ENCODE measurements around a stretch of chr1.

DNA sequence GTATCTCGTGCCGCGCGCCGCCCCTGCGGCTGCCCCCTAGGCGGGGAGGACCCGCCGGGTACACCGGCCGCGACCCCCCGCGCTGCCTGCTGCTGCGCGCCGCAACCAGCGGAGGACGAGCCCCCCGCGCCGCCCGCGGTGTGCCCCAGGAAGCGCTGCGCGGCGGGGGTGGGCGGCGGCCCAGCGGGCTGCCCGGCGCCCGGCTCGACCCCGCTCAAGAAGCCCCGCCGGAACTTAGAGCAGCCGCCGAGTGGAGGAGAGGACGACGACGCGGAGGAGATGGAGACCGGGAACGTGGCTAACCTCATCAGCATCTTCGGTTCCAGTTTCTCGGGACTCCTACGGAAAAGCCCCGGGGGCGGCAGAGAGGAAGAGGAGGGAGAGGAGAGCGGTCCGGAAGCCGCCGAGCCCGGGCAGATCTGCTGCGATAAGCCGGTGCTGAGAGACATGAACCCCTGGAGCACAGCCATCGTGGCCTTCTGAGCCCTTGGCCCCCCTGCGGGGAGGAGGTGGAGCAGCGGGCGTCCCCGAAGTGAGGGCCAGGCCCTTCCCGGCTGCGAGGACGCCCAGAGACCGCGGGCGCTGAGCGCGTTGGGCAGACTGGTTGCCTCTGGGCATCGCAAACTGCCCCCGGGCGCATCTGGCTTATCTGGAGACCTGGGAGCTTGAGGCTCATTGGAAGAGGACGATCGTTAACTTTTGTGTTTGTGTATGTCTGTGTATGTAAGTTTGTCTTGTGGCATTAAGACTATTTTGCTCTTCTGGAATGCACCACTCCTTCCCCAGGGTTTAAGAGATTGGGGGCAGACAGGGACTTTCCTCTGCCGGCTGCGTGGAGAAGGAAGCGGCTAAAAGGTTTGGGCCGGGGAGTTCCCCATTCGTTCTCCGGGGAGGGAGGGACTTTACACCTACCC is 1.2 kb downstream of the IER5 start:
- PRO-cap: bidirectional peak, plus-strand start at position 242 of the sequence, minus-strand start at position 266 of the sequence; bidirectional peak, plus-strand start at position 364 of the sequence, minus-strand start at position 332 of the sequence; bidirectional peak, plus-strand start at position 569 of the sequence, minus-strand start at position 421 of the sequence; bidirectional peak, plus-strand start at position 824 of the sequence, minus-strand start at position 823 of the sequence

GRCh38 chr1:181112460-181112912 is 24.0 kb downstream of the IER5 start:
- PRO-cap: bidirectional peak, plus-strand start at chr1:181112760, minus-strand start at chr1:181112542

- PRO-cap: no peak
These were observed 134.5 kb downstream of the IER5 start for GRCh38 chr1:181222999-181223333.

DNA sequence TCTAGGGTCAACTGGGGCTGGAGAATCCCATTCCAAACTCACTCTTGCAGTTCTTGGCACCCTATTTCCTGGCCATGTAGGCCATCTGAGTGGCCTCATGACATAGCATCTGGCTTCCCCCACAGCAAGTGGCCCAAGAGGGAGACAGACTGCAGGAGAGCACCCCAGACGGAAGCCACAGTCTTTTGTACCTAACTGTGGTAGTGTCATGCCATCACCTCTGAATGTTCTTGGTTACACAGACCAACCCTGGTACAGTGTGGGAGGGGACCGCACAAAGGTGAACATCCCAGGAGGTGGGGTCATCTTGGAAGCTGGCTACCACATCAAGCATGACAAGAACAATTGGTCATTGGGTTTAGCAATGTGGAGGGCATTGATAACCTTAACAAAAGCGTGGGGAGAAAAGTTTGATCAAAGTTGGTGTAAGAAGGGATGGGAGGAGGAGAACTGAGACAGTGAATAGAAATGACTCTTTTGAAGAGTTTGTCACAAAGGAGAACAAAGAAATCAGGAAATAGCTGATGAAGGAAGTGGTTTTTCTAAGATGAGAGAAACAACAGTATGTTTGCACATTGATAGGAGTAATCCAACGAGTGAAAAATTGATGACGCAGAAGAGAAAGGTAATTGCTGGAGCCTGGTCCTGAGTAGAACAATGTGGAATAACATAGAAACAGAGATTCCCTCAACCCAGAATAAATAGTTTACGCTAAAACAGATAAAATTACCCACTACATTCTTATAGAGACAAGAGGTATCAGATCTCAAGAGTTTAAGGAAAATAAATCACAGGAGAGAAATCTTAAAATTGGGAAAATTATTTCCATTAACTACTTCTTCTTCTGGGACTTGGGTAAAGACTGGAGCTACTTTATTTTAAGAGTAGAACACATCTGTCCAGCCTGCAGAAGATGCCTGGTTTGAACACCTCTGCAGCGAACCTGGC is 87.0 kb upstream of the CACNA1E start:
- PRO-cap: no peak

DNA sequence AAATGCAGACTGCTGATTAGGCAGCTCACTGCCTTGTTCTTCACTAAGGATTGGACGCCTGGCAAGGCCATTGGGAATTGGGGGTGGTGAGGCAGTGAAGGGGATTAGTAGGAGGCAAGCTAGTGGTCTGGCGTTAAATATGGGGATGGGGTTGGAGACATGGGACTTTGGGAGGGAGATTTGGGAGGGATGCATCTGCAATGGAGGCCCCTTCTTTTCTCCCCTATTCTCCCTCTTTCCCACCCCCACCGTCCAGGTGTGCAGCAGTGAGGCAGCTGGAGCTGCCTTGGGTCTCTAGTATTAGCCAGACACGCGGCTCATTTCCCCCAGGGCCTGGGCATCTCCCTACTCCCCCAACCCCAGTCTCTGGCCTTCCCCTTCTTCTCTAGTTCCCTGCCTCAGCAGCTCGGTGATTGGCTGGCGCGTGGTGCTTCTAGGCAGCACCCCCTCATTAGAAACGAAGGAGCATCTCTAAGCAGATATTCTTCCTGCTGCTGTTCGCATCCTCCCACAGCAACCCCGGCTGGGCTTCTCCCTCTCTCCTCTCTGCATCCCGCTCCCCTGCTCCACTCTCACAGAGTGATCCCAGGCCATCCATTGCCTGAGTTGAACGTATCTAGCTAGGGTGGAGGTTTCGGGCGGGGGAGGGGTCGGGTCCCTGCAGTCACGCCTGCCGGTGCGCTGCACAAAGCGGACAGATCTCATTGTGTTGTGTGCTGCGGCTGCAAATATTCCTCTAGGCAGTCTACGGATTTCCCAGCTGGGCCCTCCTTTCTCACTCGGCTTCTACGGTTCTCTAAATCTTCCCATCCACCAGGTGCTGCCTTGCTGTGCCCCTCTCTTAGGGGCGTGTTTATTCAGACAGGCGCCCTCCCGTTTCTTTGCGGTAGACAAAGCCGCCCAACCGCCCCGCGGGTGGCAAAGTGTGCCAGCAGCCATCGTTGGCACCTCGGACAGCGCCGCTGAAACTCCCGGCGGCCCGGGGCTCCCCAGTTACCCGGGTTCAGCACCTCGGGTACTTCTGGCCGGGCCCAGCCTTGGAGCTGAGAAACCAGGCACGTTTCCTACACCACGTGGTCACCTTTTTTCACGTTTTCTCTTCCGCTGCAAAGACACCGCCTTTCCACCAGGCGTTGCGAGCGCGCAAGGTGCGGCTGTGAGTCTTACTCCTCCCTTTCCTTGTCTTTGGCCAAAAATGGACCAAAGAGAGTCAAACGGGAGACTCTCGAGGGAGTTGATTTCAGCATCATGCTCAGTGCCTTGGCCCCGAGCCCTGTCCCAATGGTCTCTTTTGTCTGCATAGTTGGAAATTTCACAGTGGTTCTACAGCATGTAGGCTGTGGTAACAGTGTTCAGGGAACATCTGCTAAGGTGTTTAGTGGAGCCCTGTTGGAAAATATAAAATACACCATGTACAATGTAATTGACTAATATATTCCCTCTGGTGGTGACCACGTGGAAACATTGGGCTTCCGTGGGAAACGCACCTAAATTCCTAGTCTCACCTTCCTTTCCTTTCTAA is 2.2 kb downstream of the CACNA1E start:
- PRO-cap: no peak

GRCh38 chr1:182170582-182171123 is 109.1 kb upstream of the ZNF648 start:
- PRO-cap: no peak

GRCh38 chr1:182193712-182194292 is 132.3 kb upstream of the ZNF648 start:
- PRO-cap: no peak

DNA sequence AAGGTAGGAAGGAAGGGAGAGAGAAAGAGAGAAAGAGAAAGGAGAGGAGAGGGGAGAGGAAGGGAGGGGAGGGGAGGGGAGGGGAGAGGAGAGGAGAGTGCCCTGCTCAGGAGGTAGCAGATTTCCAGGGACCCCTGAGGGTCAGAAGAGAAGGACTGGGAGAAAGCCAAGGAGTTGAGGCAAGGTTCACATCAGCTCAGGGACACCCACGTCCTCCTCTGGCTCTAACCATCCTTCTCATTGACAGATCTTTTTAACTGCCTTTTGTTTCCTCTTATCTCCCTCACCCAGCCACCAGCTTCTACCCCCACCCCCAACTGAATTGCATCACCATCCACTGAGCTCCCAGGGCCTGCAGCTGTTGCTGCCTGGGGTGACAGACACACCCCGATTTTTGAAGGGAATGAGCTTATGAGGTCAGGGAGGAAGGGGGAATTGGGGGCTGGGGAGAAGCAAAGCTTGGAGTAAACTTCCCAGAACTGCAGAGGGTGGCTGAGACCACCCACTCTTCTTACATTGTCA is 91.6 kb downstream of the GLUL start:
- PRO-cap: no peak

GRCh38 chr1:182382217-182382742 is 9.3 kb downstream of the GLUL start:
- PRO-cap: no peak

GRCh38 chr1:182394004-182394635 is 2.5 kb upstream of the GLUL start:
- PRO-cap: no peak

DNA sequence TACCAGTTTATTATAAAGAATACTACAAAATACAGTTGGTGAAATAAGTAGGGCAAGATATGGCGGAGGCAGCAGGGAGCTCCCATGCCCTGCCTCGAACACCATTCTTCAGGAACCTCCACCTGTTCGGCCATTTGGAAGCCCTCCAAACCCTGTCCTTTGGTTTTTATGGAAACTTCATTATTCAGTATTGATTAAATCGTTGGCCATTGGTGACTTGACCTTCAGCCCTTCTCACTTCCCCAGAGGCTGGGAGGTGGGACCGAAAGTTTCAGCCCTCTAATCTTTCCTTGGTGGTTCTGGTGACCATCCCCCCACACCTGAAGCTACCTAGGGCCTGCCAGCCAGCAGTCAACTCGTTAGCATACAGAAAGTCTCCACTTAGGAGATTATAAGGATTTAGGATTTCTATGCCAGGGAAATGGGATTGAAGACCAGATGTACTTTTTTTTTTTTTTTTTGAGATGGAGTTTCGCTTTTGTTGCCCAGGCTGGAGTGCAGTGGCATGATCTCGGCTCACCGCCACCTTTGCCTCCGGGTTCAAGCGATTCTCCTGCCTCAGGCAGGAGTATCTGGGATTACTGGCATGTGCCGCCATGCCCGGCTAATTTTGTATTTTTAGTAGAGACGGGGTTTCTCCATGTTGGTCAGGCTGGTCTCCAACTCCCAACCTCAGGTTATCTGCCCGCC is 6.8 kb downstream of the DHX9 start:
- PRO-cap: no peak

DNA sequence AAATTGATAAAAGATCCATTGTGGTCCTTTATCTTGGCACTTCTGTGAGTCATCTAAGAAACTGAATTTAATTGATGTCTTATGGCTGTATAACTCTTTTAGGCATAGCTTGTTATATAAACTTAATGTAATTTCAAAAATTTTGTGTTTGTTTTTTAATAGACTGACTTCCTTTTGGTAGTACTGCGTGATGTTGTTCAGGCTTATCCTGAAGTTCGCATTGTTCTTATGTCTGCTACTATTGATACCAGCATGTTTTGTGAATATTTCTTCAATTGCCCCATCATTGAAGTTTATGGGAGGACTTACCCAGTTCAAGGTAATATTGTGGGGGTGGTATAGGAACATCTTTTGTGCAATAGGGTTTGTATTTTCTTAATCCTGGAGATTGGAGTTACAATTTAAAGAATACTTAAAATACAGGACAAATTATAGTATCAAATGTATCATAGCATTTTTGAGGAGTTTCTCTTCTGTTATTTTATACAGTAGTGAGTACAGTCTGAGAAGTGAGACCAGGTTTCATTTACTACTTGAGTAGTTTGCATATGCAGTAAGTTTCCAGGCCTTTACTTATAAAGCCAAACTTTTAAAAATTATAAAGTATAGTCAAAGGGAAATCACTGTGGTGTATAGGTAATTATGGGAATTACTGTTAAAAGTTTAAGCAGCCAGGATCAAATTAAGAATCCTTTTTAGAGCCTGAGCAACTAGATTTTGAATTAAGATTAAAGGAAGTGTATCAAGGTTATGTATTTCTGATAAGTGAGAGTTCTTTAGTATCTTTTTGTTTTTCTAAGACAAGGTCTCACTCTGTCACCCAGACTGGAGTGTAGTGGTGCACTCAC is 33.3 kb downstream of the DHX9 start:
- PRO-cap: no peak

GRCh38 chr1:182878749-182879584 is 39.8 kb downstream of the DHX9 start:
- PRO-cap: no peak

- PRO-cap: no peak
These were observed 50.2 kb downstream of the DHX9 start for GRCh38 chr1:182889387-182889797.

- PRO-cap: no peak
These were observed 20.6 kb downstream of the LAMC1 start for GRCh38 chr1:183043680-183044436.

GRCh38 chr1:183057248-183057580 is 34.0 kb downstream of the LAMC1 start:
- PRO-cap: no peak

DNA sequence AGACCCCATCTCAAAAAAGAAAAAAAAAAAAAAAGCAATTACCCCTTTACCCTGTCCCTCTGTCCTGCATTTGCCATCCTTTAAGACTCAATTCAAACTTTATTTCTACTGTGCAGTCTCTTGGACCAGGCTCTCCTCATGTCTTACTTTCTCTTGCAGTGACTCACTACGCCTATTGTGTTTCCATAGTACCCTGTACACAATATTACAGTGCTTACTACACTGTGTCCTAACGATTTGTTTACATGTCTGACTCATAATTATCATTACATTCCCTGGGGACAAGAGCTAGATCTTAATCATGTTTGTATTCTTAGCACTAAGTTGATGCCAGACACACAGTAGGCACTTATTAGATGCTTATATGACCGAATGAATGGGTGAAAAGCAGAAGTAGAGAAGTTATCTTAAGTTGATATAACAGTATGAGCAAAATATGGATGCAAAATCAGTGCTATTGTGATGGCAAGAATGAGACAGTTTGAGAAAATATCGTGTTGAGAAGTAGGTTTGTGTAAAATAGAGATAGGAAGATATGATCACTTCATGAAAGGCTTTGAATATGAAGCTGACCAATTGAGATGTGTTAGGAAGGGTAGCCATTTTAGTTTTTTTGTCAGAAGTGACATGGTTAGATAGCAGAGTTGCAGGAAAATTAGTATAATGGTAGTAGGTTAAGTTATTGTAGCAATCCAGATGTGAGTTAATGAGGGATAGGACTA is 37.3 kb downstream of the LAMC1 start:
- PRO-cap: no peak

- PRO-cap: no peak
These were observed 60.1 kb upstream of the LAMC2 start for GRCh38 chr1:183125995-183126354.

DNA sequence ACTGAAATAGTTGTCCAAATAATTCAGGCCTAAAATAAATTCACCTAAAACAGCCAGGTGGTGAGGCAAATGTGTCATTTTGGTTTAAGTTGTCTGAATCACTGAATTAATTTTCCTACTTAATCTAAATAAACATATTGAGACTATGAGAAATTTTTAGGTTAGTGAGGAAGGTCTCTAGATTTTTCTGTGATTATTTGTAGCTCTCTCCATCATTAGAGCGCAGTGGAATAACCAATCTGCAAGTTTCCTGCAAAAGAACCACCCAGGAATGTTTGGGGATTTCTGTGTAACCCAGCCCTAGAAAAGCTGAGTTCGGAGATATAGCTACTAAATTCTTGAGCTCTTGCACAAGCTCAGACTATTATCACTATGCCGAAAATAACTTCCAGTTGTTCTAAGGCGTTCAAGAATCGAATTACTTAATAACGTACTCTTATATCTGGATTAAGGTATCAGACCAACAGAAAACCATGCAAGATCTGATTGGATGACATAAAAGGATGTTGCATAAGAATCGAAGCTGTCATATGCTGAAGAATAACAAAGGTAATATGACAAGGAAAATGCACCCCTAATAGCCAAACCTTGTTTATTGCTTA is 7.6 kb upstream of the LAMC2 start:
- PRO-cap: no peak

GRCh38 chr1:183251936-183252626 is 66.0 kb downstream of the LAMC2 start:
- PRO-cap: no peak

All from penis (tissue), 1 donor.